SJCRH30 (cell line): ENCODE measurements around a stretch of chr15.

DNA sequence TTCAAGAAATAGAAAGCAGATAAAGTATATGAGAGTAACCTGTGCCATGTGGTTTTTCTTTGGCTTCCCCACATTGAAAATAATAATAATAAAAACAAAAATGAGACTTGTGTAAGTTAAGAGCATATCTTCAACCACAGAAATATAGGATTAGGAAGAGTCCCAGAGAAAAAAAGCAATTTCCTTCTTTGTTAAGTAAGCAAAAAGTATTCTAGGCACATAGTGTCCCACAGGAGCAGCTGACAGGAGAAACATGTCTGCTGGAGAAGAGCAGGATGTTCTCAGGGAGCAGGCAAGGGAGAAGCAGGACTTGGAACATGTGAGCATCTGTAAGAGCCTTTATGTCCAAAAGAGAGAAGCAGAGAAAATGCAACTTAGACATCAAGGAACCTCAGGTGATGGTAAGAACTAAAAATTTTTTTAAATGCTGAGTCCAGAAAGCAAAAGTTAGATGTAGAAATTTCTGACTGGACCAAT is 39.1 kb downstream of the TTC23 start:
- RAMPAGE, long total RNA, result no peak

GRCh38 chr15:99454688-99455457 is 110.9 kb upstream of the MEF2A start:
- RAMPAGE, long total RNA, result no peak

- RAMPAGE, long total RNA, result no peak
These were observed 58.6 kb upstream of the MEF2A start for GRCh38 chr15:99507116-99507706.

DNA sequence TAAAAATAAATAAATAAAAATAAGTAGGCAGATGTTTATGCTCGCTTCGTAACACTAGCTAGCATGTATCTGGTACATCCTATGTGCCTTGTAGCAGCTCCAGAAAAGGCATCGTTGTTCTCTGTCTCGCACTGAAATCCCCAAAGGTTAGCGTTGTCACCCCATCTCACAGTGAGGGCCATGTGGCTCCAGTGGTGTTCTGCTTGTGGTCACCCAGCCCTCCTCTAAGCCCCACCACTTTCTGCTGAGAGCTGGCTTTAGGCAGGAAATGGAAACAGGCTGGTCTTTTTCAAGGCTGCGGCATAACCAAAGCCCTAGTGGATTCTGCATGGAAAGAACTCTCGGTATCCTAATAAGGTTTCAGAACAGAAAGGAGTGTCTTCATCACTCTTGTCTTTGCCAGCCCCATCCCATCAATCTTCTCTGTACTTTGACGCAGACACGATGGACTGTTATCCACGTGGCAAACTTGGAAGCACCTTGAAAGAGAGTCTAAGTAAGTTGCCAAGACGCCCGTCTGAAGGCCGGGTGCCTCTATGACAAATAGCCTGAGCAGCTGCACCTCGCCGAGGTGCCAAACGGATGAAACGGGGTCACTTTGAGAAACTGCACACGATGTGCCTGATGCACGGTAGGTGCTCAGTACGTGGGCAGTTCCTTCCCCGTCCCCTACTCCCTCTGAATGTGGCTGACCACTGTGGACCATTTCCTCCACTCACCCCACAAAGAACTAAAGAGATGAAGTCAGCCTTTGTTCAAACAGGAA is 57.9 kb upstream of the MEF2A start:
- RAMPAGE, long total RNA, result no peak

- RAMPAGE, long total RNA, result no peak
These were observed 50.2 kb downstream of the LYSMD4 start for GRCh38 chr15:99682815-99683635.

DNA sequence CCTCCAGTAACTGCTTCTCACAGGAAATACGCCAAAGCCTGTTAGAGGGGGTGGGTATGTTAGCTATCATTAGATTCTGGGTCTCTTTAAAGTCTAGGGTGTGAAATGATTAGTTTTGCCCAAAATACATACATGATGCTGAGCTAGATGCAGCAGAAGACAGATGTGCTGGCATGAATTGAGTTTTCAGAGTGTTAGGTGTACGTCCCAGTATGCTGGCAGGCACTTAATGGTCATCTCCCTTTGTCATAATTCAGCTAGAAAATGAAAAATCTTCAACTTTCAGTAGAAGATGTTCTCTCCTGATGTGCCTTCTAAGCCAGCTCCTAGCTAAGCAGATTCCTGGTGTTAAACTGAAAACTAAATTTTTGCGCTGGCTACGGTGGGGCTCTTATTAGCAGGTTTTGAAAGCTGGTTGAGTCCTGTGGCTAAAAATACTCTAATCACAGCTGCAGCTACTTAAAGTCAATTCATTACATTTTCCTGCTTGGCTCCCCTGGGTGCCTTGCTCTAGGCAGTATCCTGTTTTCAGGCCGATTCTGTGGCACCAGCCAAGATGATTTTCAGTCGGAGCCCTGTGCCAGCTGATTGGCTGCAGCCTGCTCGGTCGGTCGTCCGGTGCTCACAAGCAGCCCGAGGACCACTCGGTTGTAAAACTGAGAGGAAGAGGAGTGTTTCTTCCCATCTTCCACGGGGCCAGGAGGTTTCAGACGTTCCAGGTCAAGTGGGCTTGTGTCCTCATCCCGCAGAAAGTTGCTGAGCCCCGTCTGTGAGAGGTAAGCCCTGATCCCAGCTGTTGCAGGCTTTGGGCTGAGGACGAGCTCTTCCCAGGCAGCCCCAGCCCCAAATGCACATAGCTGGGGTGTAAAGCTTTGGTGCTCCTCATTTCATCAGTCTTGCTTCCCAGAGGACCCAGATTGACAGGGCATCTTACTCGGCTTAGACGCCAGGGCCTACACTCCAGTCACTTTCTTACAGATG is 16.1 kb downstream of the LYSMD4 start:
- RAMPAGE, long total RNA, result no peak

GRCh38 chr15:99717952-99718818 is 15.1 kb downstream of the LYSMD4 start:
- RAMPAGE, long total RNA, result no peak

- RAMPAGE, long total RNA, result no peak
These were observed 182.7 kb upstream of the LYSMD4 start for GRCh38 chr15:99915889-99916363.

- RAMPAGE, long total RNA, result no peak
These were observed 262.0 kb upstream of the LYSMD4 start for GRCh38 chr15:99995299-99995519.

DNA sequence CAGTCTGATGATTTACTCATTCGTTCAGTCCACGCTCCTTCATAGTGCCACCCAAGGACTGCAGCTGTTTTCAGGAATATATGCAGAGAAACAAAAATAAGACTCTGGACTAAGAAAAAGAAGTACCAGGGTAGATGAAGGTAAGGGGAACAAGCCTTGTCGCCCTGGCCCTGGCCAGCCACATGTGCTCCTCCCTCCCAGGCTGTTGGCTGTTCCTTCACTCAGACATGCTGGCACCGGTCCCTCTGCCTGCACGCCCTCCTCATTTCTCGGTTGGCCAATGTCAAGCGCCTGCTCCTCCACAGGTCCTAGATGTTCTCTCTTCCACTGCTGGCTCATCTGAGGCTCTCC is 288.4 kb upstream of the LYSMD4 start:
- RAMPAGE, long total RNA, result no peak

- RAMPAGE, long total RNA, result no peak
These were observed 298.9 kb downstream of the ADAMTS17 start for GRCh38 chr15:100042830-100043415.

DNA sequence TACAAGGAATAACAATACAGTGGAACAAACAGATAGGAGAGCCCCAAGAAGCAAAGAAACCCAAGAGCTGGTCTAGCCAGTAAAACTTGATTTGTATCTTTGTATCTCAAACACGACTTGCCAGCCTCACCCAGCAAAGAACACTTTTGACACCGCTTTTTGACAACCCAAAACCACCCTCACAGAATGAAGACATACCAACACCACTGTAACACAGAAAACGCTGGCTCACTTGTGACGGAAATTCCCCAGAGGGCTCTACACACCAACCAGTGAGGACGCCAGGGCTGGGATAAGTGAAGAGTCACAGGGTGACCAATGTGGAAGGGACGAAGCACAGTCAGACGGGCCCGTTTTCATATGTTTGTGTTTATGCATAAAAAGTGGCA is 94.5 kb downstream of the ADAMTS17 start:
- RAMPAGE, long total RNA, result no peak

DNA sequence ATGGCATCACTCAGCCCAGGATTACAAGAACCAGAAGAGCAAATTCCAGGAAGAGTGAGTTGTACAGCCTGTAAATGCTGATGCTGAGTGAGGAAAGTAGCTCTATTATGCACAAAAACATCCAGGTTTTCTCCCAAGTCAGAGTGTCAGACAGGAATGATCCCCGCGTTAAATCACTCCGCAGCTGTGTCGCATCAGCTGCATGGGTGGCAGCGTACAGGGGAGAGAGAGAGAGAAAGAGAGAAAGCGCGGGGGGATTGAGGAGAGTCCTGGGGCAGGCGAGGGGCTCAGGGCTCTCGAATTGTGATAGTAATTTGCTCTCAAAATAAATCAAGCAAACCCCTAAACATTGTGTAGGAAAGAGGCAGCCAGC is 85.5 kb downstream of the ASB7 start:
- RAMPAGE, long total RNA, result no peak

DNA sequence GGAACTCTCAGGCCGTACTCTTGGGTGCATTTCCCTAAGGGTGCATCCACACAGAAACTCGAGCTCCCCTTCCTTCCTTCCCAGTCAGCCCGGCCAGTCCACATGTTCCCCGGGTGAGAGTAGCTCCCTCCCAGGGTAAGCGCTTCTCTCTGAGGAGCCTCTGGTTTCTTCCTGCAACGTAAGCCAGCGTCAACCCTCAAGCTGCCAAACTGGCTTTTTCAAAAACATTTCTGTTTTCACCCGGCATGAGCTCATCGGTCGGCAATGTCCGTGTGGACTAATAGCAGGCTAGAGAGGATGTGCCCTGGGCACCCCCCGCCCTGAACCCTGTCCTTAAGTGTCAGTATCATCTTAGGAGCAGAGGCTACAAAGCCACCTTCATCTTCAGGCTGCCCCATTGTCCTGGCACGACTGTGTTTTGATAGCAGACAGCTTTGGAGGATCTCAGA is 9.7 kb downstream of the ALDH1A3 start:
- RAMPAGE, long total RNA, result no peak

GRCh38 chr15:101201075-101202285 is 50.4 kb downstream of the CHSY1 start:
- RAMPAGE, long total RNA, result no peak

- RAMPAGE, long total RNA, result no peak
These were observed 29.2 kb downstream of the CHSY1 start for GRCh38 chr15:101222715-101223044.

- RAMPAGE, long total RNA, result no peak
These were observed 9.2 kb downstream of the CHSY1 start for GRCh38 chr15:101242366-101243263.

- RAMPAGE, long total RNA, result no peak
These were observed 509 bp upstream of the SNRPA1 start for GRCh38 chr15:101295511-101296002.

DNA sequence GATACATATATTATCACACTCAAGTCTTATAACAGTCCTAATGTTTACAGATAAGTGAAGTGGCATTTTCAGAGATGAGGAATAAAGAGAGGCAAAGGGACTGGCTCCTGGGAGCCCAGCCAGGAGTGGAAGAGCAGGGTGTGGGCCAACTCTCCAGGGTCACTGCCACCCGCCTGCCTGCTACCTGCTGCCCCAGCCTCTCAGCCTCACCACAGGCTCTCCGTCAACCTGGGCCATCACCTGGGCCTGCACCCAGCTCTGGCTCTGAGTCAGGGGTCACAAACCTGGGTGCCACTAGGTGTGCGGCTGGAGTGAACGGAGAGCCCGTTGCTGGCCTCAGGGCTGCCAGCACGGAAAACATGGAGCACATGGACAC is 73.3 kb upstream of the SNRPA1 start:
- RAMPAGE, long total RNA, result no peak

DNA sequence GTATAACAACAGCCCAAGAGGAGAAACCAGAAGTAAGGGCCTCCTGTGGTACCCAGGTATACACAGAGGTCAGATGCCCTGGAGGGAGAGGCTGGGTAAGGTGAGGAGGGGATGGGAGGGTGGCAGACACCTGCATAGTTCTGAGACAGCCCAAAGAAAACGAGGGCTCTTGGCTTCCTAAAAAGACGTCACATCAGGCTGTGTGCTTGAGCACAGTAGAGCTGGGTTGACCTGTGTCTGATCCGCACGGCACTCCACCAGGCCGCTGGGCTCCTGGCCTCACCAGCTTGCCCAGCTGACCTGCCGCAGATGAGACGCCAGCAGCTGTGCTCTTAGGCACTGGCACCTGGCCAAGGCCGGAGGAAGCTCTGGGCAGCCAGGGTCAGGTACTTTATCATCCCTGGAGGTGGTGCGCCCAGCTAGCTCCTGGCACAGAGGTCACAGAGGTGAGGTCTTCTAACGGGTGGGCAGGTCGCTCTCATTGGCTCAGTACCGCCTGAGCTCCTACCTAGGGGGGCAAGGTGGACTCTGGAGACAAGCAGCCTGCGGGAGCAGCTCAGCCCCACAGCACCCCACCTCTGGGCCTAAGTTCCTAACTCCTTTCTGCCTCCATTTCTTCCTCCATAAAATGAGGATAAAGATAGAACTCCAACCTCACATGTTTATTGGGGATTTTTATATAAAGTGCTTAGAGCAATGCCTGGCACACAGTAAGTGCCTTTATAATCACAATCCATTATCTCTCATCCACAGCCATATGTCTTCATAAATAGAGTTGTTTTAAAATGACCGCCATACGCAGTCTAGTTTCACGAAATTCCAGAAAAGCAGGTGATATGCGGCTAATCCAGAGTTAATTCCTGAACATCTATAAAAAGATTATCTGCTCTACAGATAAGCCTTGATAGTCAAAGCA is 82.1 kb upstream of the SNRPA1 start:
- RAMPAGE, long total RNA, result no peak